SK-N-DZ (cell line): ENCODE data around the gene CCDC127.

GRCh38 chr5:81971-82671, 9.8 kb upstream of the PLEKHG4B start:
RAMPAGE:
- cytosol, long total RNA = no peak
- nucleus, long total RNA = no peak

RAMPAGE:
- cytosol, long total RNA = no peak
- nucleus, long total RNA = no peak
Observed at GRCh38 chr5:92546-93088, 649 bp downstream of the PLEKHG4B start.

GRCh38 chr5:217373-218459, at the start of gene CCDC127:
Gene CCDC127 (minus strand): TSS chr5:218153.
RAMPAGE:
- cytosol, long total RNA = start-site peak on the plus strand at chr5:218305-218352, 1,753 and 2,244 reads in 2 replicates
- nucleus, long total RNA = start-site peak on the minus strand at chr5:218140-218161, 37 and 18 reads in 2 replicates; start-site peak on the plus strand at chr5:218311-218354, 670 and 104 reads in 2 replicates

DNA sequence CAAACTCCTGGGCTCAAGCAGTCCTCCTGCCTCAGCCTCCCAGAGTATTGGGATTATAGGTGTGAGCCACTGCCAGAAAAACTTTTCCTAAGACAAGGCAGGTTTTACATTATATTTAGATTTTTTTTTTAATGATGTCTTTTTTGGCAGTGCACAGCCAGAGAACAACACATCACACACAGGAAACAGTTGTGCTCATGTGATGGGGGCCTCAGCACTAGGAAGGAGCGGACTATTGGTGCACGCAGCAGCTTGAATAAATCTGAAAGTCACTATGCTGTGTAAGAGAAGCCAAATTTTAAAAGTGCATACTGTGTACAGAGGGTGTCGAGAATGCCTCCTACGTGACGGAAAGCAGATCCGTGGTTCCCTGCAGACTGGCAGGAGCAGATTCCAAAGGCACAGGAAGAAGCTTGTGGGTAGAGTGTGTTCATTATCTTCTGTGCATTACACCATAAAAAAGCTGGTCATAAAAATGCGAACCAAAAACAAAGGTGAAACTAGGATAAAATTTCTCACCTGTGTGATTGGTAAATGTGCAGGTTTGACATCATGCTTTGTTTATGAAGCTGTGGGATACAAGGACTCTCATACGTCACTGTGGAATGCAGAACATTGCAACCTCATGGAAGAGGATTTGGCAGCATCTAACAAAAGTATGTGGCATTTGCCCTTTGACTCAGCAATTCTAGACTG, 8.1 kb upstream of the PDCD6 start:
RAMPAGE:
- cytosol, long total RNA = no peak
- nucleus, long total RNA = no peak

DNA sequence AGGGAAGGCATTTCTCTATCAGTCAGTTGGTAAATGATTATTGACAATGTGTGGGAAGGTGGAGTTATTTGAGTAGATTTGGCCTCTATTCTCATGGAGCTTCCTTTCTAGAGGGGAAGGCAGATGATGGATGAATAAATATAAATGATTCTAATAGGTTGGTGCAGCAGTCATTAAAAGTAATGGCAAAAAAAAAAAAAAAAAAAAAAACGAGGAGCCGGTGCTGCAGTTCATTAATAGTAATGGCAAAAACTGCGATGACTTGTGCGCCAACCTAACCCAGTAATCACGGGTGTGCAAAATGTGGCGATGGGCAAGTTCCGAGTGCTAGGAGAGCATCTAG, 8.1 kb downstream of the PDCD6 start:
RAMPAGE:
- cytosol, long total RNA = no peak
- nucleus, long total RNA = no peak

RAMPAGE:
- cytosol, long total RNA = no peak
- nucleus, long total RNA = no peak
Observed at GRCh38 chr5:505781-506571, 18.3 kb downstream of the SLC9A3 start.

GRCh38 chr5:538947-539706, 14.9 kb upstream of the SLC9A3 start:
RAMPAGE:
- cytosol, long total RNA = no peak
- nucleus, long total RNA = no peak

RAMPAGE:
- cytosol, long total RNA = no peak
- nucleus, long total RNA = no peak
Observed at GRCh38 chr5:553826-554292, 29.6 kb upstream of the SLC9A3 start.

DNA sequence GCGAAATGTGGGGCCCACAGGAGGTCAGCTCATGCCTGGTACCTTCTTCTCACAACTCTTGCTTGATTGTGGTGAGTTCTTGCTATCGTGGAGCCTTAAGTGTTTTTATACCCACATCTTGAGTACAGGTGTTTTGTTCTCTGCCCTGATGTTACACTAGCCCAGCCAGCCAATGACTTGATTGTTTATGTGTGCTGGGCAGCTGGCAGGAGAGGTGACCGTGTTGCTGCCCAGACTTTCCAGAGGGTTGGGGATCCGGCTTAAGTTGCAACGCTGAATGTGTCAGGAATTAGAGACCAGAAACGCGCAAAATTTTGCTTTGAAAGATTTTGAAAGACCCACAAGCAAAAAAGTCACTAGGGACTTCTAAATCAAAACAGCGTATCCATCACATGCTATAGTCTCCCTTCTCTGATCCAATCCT, 24.0 kb upstream of the TPPP start:
RAMPAGE:
- cytosol, long total RNA = no peak
- nucleus, long total RNA = no peak

RAMPAGE:
- cytosol, long total RNA = no peak
- nucleus, long total RNA = no peak
Observed at GRCh38 chr5:751301-751676, 33.2 kb downstream of the ZDHHC11B start.

GRCh38 chr5:849381-850026, 1.3 kb downstream of the ZDHHC11 start:
RAMPAGE:
- cytosol, long total RNA = no peak
- nucleus, long total RNA = no peak

DNA sequence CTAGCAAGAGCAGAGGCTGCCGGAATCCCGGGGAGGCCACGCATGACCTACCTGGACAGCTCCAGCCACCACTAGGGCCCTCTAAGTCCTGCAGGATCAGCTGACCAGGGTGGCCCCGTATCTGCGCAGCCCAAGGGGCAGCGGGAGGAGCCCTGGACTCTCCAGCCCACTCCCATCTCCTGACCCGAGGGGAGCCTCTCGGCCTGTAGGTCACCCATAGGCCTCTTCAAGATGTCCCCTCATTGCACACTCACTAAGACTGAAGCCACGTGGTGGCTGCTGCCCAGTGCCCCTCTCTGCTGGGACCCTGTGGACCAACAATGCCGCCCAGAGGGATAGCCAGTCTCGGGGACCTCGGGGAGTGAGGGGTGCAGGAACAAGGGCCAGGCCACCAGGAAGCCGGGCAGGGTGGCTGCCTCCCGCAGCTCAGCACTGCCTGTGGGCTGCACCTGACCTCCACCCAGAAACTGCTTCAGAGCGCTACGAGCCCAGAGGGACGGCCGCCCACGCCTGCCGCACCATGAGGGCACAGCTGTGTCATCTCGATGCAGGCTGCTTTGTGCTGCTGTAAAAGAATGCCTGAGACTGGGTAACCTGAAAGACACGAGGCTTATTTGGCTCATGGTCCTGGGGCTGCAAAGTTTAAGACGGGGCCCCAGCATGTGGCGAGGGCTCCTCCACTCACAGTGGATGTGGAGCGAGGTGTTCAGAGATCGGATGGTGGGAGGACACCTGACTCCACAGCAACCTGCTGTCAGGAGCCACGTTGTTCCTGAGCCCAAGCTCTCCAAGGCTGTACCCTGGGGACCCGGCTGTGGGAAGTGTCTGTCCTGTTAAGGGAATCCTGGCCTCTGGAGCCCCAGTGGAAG, 11.5 kb upstream of the ZDHHC11 start:
RAMPAGE:
- cytosol, long total RNA = no peak
- nucleus, long total RNA = no peak

RAMPAGE:
- cytosol, long total RNA = no peak
- nucleus, long total RNA = no peak
Observed at GRCh38 chr5:926736-927327, 34.1 kb downstream of the TRIP13 start.

RAMPAGE:
- cytosol, long total RNA = no peak
- nucleus, long total RNA = no peak
Observed at GRCh38 chr5:991579-991921, 17.1 kb upstream of the NKD2 start.

GRCh38 chr5:1063839-1065130, 47.6 kb downstream of the SLC12A7 start:
RAMPAGE:
- cytosol, long total RNA = no peak
- nucleus, long total RNA = no peak

DNA sequence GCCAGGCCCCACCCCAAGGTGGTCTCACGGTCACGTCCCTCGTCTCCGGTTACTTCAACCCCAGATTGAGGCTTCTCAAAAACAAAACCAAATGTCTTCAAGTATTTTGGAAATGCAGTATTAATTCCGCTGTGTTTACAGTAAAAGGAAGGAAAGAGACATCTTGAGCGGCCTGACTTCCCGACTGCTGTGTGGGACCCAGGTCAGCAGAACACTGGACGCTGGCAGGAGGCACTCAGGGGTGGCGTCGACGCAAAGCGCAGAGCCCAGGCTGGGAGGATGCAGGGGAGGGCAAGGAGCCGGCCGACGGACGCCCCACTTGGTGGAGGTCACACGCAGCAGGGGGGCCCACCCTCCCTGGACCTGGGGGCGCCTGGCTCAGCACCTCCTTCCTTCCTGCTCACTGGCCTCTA, 19.8 kb downstream of the SLC12A7 start:
RAMPAGE:
- cytosol, long total RNA = no peak
- nucleus, long total RNA = no peak

DNA sequence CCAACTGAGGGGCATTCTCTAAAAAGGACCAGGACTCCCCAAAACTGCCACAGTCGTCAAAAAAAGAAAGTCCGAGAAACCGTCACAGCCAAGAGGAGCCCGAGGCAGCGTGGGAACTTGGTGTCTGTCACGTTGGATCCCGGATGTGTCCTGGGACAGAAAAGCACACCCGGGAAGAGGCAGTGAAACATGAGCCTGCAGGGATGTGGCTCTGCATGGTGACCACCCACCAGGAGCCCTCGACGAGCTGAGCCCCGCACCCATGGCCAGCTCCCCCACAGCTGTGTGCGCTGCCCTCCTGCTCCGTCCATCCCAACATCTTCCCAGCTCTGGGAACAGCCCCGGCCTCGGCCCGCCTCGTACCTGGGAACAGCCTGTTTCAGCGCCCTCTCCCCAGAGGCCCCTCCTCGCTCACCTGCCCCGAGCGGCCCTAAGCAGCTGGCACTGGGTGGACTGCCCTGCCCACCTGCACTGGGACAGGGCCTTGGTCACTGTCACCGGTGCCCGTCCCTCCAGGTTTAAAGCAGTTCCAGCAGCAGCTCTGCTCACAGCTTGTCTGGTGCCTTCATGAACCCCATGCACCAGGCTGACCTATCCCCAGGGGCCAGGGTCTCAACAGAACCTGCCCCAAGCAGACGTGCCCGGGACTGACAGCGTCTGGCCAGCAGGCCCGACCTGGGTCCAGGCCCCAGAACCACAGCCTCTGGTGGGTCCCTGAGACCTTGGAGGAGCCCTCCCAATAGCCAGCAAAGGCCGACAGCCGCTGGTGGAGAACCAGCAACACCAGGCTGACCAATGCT, 10.9 kb downstream of the SLC12A7 start:
RAMPAGE:
- cytosol, long total RNA = no peak
- nucleus, long total RNA = no peak

DNA sequence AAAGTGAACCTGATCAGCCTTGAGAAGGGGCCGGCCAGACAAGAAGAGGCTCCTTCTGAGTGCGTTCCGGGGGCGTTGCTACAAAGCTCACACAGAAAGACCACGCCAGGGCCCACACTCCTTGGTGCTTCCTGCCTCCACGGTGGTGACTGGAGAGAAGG, 1.5 kb downstream of the SLC12A7 start:
RAMPAGE:
- cytosol, long total RNA = no peak
- nucleus, long total RNA = no peak

DNA sequence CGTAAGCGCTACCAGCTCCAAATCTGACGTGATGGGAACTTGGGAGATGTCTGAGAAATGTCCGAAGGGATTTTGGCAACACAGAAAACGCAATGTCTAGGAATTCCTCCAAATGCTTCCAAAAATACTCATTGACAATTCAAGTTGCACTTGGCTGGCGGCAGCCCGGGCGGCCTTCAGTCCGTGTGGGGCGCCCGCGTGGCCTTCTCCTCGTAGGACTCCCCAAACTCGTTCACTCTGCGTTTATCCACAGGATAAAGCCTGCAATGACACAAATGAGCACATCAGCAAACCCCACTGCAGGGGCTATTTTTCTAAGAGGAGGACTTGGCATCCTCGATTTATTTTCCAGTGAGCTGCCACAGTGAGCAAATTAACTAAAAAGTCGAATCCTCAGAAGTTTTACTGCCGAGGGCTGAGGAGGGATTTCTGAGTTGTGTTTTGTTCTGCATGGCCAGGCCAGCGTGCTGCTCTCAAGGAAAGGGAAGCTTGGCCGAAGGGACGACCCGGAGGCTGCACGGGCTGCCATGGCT, 23.4 kb upstream of the TERT start:
RAMPAGE:
- cytosol, long total RNA = no peak
- nucleus, long total RNA = no peak

GRCh38 chr5:1344021-1344692, 742 bp downstream of the CLPTM1L start:
RAMPAGE:
- cytosol, long total RNA = no peak
- nucleus, long total RNA = no peak